Pericardium (tissue), 1 donor: ENCODE results near the gene SPDYE16.

GRCh38 chr7:75025303-75025898 is 48.2 kb downstream of the RCC1L start:
- RRBS: no CpG with 5 or more reads among the region's 9 CpGs

GRCh38 chr7:75436886-75438014 is 41.8 kb downstream of the TRIM73 start:
- RRBS: no CpG with 5 or more reads among the region's 17 CpGs

GRCh38 chr7:75438349-75439018 is 43.1 kb downstream of the TRIM73 start:
- RRBS: no CpG with 5 or more reads among the region's 8 CpGs

DNA sequence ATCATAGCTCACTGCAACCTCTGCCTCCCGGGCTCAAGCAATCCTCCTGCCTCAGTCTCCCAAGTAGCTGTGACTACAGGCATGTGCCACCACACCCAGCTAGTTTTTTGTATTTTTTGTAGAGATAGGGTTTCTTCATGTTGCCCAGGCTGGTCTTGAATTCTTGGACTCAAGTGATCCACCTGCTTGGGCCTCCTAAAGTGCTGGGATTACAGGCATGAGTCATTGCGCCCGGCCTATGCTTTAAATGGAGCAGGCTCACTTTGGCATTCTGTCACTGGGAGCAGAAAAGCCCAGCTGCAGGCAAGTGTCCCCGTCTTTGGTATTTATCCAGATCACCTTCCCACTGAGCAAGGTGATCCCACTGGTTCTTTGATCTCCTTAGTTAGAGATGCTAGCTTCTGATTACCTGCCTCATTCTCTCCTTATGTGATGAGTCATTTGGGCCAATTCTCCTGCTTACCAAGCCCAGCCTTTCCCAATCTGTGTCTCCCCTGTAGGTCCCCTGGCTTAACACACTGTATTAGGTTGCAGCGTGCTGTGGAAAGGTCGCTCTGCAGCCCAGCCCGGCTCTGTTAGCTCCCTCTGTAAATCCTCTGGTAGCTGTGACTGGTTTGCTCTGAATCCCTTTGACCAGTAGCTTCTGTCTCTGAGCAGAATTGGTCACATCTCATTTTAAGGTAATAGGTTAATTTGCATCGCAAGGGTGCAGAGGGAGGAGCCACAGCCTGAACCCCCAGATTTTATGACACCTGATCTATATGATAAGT is 39.3 kb downstream of the SPDYE5 start:
- RRBS: no CpG with 5 or more reads among the region's 8 CpGs

DNA sequence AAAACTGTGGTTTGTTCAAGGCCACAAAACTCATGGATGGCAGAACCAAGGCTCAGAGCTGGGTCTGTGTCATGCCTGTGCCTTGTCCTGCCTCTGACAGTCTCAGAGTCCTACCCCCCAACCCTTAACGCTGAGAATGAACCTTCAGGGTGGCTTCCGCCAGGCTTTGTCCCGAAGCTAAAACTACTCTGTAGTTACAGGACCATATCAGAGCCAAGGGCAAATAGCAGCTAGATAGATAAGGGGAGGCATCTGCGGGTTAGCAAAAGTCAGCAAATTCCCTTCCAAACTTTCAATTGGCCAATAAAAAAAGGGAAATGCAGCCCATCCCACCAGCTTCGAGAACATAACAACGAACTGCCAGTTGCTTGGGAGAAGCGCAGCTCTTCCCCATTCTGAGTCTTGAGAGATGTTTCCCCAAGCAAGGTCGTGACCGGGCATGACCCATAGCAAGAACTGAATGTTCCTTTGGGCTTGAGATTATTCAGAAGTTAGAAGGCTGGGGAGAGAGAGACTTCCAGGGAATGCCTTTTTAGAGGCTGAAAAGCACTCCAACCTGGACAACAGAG is 17.7 kb downstream of the CCL24 start:
- RRBS: no CpG with 5 or more reads among the region's 9 CpGs

GRCh38 chr7:75916510-75916758 is 1.5 kb downstream of the POR start:
- RRBS: no CpG with 5 or more reads among the region's 3 CpGs

DNA sequence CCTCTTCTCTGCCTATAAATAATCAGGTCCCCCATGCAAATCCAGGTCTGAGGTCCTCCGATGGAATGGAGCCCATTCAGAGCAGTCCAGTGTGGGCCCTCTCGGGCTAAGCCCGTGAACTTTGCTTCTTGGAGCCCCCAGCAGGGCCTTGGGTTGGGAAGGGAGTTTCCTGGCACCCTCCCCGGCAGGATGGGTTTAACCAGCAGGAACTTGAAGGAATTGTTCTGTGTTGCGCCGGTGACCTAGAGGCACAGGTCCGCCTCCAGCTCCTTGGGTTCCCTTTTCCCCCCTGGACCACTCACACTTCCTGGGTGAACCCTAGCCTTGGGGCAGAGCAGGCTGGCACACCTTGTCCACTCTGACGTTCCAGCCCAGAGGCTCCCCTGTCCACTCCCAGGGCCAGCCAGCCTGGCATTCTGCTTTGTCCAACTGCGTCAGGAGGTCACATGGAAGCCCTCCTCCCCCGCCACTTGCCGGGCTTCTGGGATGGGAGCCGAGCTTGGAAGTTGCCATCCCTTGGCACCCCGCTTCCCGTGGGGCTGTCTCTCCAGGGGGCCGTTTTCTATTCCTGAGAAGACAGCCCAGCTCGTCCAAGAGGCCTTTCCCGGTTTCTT is 25.9 kb downstream of the TMEM120A start:
- RRBS: 92% methylated on average over 2 of the region's 17 CpGs

GRCh38 chr7:75969072-75969445 is 25.3 kb downstream of the TMEM120A start:
- RRBS: no CpG with 5 or more reads among the region's 10 CpGs

GRCh38 chr7:75987887-75988584 is 6.4 kb downstream of the TMEM120A start:
- RRBS: 89% methylated on average over 11 of the region's 26 CpGs

DNA sequence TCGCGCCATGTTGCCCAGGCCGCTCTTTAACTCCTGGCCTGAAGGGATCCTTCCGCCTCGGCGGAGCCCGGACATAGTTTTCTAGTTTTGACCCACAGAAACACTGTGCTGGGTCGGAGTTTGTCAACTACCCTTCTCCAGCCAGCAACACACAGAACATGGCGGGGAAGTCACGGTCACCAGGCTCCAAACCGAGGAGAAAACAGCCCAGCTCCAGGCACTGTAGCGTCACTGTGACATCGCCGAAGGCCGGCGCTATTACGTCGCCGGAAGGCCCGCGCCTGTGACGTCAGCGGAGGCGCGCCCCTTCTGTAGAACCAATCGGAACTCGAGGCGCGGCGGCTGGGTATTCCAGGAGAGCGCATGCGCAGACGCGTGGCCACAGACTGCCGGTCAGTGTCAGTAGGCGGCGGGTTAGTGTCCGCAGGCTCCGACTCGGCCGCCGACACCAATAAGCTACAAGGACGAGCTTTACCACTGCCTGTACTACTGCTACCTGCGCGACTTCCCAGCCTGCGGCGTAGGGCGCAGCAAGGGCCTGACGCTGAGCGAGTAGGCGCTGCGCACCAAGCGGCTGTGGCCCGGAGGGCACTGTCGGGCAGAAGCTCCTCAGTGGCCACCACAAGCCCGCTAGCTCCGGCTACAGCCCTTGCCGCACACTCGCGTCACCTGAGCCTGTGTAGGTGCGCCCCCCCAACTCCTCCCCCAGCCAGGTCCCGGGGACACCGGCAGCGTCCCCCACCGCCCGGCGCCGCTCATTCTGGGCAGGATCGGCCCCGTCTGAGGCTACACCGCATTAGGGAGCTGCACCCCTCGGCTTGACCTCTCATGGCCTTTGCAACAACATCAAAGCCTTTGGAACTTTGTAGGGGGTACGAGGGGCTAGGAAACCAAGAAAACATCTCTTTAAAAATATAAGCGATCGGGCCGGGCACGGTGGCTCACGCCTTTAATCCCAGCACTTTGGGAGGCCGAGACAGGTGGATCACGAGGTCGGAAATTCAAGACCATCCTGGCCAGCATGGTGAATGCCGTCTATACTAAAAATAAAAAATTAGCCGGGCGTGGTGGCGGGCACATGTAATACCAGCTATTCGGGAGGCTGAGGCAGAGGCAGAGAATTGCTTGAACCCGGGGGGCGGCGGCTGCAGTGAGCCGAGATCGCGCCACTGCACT is 35.0 kb upstream of the SRRM3 start:
- RRBS: 3% methylated on average over 6 of the region's 92 CpGs

DNA sequence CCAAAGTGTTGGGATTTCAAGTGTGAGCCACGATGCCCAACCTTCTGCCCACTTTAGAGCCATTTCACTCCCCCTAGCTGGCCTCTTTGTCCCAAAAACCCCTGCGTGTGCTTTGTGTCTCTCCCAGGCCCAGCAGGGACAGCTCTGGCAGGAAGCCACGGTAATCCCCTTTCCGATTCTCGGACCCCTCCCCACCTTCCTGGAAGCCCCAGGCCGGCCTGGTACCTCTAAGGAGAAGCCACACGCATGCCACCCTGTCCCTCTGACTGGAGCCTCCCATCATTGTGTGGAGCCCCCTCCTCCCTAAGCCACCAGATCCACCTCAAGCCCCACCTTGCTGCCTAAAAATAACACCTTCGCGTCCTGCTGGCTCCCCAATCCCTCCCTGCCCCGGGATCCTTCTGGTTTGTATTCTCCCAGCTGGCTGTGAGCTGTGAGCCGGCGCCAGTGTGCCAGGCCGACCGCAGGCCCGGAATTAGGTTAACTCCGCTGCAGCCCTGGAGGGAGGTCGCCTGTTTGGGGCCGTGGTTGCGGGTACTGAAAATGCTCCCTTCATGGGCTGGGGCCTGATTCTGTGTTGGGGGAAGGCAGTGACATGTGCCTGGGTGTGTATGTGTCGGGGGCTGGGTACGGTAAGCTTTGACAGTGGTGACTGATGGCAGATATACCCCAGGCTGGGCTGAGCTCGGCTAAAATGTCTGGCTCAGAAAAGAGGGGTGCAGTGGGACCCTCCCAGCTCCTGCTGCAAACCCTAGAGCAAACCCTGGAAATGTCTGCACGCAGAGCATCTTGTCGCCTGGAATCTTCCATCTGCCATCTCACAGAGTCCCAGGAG is 16.3 kb upstream of the SRRM3 start:
- RRBS: 20% methylated on average over 1 of the region's 24 CpGs

DNA sequence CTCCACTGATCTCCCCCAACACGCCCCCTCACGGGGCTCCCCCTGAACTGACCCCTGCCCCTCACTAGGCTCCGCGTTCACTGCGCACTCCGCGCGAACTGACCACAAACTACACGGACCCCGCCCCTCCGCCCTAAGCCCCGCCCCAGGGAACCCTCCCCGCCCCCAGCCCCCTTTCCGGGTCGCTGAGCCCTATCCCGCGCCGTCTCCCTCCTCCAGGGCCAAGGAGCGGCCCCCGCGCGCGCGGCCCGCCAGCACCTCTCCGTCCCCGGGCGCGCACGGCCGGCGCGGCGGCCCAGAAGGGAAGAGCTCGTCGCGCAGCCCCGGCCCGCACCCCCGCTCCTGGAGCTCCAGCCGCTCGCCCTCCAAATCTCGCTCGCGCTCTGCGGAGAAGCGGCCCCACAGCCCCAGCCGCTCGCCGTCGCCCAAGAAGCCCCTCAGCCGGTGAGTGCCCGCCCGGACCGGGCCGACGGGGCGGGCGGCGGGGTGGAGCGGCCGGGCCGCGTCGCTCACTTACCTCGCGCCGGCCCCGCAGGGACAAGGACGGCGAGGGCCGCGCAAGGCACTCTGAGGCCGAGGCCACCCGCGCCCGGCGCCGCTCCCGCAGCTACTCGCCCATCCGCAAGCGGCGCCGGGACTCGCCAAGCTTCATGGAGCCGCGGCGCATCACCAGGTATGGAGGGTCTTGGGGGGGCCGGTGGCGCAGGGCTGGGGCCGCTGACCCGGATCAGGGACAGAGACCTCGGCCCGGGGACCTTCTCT is 19.9 kb upstream of the HSPB1 start:
- RRBS: 5% methylated on average over 44 of the region's 95 CpGs

- RRBS: no CpG with 5 or more reads among the region's 32 CpGs
Measured at GRCh38 chr7:76291385-76292457, 10.8 kb upstream of the HSPB1 start.

DNA sequence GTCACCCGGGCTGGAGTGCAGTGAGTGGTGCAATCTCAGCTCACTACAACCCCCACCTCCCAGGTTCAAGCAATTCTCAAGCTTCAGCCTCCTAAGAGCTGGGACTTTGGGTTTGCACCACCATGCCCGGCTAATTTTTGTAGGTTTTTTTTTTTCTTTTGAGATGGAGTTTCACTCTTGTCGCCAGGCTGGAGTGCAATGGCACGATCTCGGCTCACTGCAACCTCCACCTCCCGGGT is 10.1 kb upstream of the HSPB1 start:
- RRBS: no CpG with 5 or more reads among the region's 6 CpGs

- RRBS: no CpG with 5 or more reads among the region's 16 CpGs
Measured at GRCh38 chr7:76314190-76314890, 11.9 kb downstream of the HSPB1 start.

GRCh38 chr7:76330691-76331042 is 28.1 kb downstream of the YWHAG start:
- RRBS: no CpG with 5 or more reads among the region's 5 CpGs

- RRBS: no CpG with 5 or more reads among the region's 8 CpGs
Measured at GRCh38 chr7:76347690-76348306, 11.0 kb downstream of the YWHAG start.

DNA sequence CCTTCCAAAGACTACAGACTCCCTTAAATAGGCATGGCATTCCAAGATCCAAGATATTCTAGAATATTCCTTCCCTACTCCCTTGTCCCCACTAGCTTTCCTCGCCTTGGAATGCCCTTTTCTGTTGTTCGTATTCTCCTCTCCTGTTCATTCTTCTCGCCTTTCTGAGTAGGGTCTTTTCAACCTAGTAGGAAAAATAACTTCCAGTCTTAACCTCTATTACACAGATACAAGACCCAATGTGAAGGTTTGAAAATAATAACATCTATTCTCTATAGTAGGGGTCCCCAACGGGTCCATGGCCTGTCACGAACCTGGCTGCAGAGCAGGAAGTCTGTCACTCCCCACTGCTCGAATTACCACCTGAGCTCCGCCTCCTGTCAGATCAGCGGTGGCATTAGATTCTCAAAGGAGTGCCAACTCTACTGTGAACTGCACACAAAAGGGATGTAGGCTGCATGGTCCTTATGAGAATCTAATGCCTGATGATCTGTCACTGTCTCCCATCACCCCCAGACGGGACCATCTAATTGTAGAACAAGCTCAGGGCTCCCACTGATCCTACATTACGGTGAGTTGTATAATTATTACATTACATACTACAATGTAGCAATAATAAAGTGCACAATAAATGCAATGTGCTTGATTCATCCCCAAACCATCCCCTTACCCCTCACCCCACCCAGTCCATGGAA is 7.4 kb downstream of the YWHAG start:
- RRBS: no CpG with 5 or more reads among the region's 10 CpGs

DNA sequence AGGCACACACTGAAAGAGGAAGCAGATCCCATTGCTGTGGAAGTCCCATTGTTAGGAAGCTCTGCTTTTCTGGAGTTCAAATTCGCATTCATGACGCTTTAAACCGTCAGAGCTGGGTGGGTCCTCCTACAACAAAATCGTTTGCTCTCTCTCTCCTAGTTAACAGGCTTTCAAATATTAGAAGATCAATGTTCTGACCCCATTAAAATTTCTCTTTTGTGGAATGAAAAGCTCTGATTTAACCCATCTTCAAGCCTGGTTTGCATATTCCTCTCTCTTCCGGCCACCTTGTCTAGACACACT is at the start of gene SPDYE16:
TSS of gene SPDYE16 (minus strand) at position 53 of the 303 bp plus-strand sequence.
- RRBS: no CpG with 5 or more reads among the region's 5 CpGs

GRCh38 chr7:77006011-77006409 is 26.2 kb downstream of the SPDYE17 start:
- RRBS: no CpG with 5 or more reads among the region's 14 CpGs